ENCODE results near the gene ZNF652.

- PRO-cap: bidirectional peak, plus-strand start at chr17:48527051, minus-strand start at chr17:48526993
- RAMPAGE, long total RNA: no peak
These were observed 3.9 kb downstream of the HOXB1 start for GRCh38 chr17:48526866-48527289.

- PRO-cap: no peak
- RAMPAGE, long total RNA: no peak
These were observed 8.1 kb upstream of the HOXB2 start for GRCh38 chr17:48552823-48553554.

DNA sequence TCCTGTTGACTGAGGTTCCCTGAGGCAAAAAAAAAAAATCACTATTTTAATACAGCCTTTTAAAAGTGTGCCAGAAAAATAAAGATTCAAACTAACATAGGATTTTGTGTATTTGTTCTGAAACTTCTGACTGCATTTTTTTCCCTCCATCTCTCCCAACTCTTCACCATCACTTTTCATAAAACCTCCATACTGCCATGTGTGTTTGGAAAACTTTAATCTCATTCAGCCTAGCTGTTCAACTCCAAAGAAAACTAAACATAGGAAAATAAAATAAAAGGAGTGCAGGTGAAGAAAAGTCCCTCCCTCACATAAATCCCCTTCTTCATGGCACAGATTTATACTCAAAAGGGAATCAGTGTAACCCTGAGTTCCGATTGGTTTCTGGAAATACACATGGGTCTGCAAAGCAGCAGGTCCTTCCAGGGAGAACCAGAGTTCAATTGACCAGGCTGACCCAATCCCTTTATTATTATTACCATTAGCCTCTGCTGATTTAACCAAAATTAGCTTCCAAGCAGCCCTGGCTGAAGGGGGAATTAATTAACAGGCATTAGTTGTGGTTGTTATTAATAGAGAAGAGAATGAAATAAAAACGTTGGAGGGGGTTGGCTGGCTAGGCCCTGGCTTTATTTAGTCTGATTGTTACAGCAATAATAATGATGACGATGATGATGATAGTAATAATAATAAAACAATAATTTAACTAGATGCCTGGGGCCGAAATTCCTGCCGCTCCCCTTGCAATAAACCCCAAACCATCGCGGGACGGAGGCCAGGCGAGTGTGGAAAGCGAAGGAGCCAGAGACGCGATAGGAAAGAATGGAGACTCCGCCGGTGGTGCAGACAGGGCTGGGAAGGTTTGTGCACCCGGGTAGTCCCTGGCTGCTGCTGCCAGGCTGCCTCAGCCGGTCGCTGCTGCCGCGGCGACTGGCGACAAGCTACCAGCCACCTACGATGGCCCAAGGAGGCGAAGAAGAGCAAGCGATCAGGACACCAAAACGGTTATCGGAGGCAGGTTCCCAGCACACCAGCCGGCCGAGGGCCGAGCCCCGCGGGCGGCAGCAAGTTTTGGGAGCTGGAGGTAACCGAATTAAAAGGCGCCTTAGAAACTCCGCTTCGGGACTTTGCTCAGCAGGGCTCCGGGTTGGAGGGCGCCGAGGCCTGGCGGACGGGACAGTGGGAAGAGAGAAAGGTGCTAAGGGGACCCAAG, 9.2 kb upstream of the HOXB2 start:
- PRO-cap: no peak
- RAMPAGE, long total RNA: no peak

DNA sequence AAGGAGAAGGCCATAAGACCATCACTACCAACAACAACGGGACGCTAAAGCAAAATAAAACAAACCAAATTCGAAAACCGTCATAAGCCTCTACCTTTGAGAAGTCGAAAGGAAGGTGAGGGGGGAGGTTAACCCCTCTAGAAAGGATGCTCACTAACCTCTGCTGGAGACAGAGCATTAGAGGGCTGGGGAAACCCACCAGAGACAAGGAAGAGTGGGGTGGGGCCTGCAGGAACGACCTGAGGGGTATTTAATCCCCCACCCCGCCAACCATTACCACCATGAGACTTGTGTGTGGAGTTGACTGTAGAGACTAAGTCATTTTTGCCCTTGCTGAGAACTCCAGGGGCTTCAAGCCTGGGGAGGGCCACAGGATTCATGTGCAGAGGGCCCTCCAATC, 3.3 kb downstream of the HOXB3 start:
- PRO-cap: no peak
- RAMPAGE, long total RNA: no peak

DNA sequence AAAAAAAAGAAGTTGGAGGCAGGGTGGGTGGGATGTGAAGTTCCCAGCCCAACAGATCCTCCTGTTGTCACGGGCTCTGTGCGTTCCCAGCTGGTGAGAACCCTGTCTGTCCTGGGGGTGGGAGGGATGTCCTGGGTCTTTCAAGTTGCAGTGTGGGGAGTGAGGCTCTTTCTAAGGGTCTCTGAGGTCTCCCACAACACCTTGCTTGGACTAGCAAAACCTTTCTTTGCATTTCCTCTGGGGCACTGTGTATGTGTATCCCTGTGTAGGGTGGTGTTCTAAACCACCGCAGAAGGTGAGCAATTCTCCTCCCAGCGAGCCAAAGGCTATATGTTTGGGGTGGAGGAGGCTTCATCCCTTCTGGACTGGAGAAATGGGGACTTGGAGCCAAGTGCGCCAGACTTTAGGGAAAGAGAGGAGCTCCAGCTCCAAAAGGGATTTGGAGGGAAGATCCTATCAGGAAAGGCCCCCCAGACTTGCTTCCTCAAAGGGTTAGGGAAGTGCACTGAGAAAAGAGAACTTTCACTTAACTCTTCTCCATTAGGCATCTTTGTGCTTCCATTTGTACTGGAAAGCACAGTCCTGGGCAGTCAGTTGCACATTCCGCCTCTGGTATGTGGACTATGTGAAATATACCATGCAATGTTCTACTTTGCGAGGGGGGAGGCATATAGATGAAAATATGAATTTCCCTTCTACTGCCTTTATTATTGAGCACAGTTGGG, 18.8 kb upstream of the HOXB9 start:
- PRO-cap: no peak
- RAMPAGE, long total RNA: no peak

DNA sequence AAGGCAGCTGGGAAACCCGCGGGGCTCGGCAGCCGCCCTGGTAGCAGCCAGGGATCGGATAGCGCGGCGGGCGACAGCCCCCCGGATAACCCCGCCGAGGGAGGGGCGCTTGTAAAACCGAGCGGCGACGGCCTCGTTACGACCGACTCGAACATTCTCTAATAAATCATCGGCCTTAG, 3.0 kb downstream of the PRAC1 start:
- PRO-cap: no peak
- RAMPAGE, long total RNA: no peak

DNA sequence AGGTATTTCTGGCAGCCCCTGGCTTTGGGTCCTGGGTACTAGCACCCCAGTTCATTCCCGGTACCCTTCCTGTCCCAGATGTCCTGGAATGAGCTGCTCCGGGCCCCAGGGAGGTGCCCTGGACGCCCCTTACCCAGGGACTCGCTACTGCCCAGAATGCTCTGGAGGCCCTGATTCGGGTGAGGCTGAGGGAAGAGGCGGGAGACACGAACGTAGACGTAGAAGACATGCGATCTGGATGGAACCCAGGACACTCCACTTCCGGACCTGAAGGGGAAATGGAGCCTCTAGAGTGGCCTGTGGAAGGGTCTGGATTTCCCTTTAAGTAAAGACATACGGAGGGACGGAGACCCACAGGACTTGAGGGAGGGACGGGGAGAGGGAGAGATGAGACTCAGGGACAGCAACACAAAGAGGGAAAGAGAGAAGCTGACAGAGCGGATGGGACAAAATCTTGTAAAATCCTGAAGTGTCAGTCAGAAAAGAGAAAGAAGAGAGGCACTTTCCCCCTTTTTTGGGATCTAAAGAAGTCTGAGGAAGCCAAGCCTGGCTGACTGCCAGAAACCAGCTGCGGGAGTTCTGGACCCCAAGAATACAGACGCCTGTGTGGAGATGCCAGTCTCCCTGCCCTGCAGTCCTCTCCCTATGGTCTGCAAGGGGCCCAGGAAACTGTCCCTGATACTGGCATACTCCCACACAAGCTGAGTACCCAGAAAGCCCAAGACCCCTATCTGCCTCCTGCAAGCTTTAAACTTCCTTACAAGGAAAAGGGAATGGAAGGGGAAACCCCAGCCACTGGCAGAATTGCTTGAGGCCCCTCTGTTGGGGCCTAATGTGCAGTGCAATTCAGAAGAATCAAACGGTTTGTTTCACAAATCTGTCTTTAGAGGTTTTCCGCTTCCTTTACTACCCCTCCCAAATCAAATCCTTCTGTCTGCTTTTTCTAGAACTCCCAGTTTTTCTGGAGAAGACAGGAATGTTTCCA, 1.1 kb upstream of the HOXB13 start:
- PRO-cap: no peak
- RAMPAGE, long total RNA: no peak

DNA sequence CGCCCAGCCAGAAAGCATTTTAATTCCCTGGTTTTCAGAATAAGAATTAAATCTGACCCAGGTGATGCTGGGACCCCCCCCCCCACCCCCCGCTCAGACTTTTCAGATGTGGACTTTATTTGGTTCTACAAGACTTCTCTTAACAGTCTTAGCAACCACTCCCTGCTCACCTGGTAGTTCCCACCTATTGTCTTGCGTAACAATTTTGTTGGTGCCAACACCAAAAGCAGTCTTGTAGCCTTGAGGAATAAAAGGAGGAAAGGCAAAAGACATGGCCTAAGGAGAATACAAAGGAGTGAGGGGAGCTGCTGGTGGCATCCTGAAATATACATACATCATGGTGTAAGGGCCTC, 5.1 kb downstream of the TTLL6 start:
- PRO-cap: no peak
- RAMPAGE, long total RNA: no peak

GRCh38 chr17:48851346-48851844, 20.6 kb downstream of the CALCOCO2 start:
- PRO-cap: no peak
- RAMPAGE, long total RNA: no peak

GRCh38 chr17:48966842-48967142, 1.6 kb downstream of the GIP start:
- PRO-cap: no peak
- RAMPAGE, long total RNA: no peak

DNA sequence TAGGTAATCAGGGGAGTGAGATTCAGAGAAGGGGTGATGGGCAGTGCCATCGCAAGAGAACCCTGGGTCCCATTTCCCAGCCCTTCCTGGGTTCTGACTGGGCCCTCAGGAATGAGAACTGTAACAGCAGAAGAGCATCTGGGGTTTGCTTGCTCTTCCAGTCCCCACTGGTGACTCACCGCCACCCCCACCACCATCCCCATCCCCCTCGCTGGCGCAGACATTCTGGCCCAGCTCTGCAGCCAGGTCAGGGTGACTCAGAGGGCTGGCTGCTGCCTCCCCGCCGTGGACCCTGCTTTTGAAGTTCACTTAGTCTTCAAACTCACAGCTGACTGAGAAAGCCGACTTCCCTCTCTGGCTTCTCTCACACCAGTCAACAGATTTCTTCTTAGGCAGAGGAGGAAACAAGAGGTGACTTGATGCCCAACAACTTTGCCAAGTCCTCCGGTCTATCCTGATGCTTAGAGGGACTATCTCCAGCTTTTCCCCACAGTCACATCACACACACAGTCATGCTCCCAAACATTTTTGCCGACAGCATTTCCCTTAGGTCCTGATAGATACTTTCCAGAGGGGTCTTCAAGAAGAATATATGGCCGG, 4.0 kb upstream of the GIP start:
- PRO-cap: bidirectional peak, plus-strand start at position 223 of the sequence, minus-strand start at position 125 of the sequence
- RAMPAGE, long total RNA: no peak

DNA sequence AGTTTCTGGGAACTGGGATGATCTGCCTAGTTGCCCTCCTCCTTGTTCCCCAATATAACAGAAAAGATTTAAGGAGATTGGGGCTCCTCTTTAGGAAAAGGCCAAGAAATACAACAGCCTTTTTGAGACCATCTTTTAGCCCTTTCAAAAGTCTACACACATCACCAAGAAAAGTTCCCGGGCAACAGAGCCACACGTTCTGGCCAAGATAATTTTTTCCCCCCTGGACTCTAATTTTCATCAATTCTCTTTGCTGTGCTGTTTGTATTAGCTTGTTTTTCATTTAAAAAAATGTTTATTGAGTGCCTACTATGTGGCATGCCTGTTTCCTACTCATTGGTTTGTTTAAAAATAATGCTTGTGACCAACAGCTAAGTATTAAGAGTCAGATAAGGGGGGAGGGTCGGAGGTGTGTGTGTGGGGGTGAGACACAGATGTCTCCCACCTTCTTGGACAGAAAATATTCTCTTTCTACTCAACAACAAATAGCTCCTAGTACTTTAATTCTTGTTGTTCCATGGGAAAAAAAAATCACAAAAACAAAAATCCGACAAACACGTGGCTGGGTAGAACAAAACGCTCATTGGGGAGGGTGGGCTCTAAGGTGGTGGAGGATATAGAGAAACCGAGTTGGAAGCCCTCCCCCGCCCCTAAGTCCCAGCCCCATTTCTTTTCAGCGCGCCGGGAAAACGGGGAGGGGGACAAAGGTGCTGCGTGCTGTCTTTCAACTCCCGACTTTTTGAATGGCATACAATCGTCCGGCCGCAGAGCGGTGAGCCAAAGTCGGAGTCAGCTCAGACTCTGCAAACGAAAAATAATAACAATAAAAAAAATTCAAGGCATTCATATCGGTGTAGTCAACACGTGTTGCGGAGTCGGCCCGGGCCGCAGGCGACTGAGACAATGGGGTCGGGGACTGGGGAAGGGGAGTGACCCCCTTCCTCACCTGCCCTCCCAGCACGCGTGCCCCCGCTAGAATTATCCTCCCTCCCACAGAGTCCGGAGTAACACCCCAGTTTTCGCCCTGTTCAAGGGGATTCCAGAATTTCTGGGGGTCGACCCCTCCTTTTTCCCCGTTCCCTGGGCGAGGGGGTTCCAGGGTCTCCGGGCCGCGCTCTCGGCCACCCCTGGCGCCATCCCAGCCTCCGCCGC, 2.0 kb upstream of the IGF2BP1 start:
- PRO-cap: bidirectional peak, plus-strand start at position 157 of the sequence, minus-strand start at position 229 of the sequence; bidirectional peak, plus-strand start at position 388 of the sequence, minus-strand start at position 347 of the sequence; bidirectional peak, plus-strand start at position 749 of the sequence, minus-strand start at position 745 of the sequence; bidirectional peak, plus-strand start at position 903 of the sequence, minus-strand start outside the sequence
- RAMPAGE, long total RNA: no peak

DNA sequence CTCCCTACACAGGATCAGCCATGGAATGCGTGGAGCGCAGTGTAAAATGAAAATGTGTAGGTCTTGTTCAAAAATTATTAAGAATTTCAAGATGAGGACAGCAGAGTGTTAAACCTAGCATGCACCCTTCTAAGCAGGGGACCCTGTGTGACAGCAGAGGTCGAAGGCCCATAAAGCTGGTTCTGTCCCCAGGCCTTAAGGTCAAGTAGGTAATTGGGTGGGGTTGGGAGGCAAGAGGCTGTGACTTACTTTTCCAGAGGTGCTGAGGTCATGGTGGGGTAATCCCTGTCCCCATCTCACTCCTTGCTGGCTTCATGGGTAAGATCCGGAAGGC, 9.2 kb downstream of the GNGT2 start:
- PRO-cap: no peak
- RAMPAGE, long total RNA: no peak

- PRO-cap: no peak
- RAMPAGE, long total RNA: no peak
These were observed 8.7 kb downstream of the GNGT2 start for GRCh38 chr17:49201586-49202064.

DNA sequence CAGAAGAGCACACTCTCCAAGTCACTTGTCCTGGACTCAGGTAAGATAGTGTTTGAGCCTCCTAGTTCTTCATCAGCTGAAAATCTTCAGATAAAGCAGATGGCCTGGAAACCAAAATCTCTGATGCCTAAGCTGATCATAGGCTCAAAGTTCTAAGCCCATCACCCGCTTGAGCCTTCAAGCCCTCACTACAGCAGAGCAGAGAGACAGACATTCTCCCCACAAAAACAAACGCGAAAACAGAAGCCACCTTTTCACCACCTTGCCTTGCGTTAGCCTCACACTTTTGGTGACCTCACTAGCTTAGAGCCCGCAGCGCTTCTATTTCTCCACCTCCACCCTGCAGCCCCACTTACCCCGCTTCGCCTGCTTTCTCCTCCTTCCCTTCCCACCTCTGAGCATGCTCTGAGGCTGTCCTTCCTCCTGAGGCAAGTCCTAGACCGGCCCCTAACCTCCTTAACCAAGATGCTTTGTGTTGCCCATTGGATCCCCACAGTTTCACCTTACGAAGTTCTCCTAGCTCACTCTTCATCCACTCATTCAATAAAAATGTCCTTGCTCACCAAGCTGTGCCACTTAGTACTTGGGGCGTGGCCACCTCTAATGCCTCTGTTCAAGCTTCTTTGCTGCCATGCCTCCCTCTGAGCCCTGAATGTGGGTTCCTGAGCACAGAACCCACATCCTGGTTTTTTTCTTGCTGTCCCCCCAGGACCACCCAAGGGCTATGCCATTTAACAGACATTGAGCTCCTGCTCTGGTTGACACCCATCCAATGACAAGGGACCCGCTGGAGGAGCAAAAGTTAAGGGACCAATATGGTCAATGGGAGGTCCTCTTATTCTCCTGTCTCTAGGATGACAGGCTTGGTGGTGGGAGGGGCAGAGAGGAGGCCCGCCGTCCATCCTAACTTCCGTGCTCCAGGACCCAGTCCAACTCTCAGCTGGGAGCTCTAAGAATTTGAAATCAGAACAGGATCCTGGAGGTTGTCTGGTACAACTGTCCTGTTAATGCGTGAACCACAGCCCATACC, 1.2 kb downstream of the GNGT2 start:
- PRO-cap: no peak
- RAMPAGE, long total RNA: no peak

- PRO-cap: no peak
- RAMPAGE, long total RNA: no peak
These were observed 8.2 kb downstream of the PHOSPHO1 start for GRCh38 chr17:49222177-49223064.

GRCh38 chr17:49231821-49232032, 1.1 kb upstream of the PHOSPHO1 start:
- PRO-cap: no peak
- RAMPAGE, long total RNA: no peak

- PRO-cap: bidirectional peak, plus-strand start at chr17:49362066, minus-strand start at chr17:49362031; bidirectional peak, plus-strand start at chr17:49362219, minus-strand start at chr17:49362316; bidirectional peak, plus-strand start at chr17:49362587, minus-strand start at chr17:49362436
- RAMPAGE, long total RNA: no peak
These were observed at the start of gene ZNF652 for GRCh38 chr17:49361883-49362875. Gene ZNF652 (minus strand): TSS chr17:49362250.

GRCh38 chr17:49438985-49439490, 24.4 kb upstream of the PHB1 start:
- PRO-cap: no peak
- RAMPAGE, long total RNA: no peak

DNA sequence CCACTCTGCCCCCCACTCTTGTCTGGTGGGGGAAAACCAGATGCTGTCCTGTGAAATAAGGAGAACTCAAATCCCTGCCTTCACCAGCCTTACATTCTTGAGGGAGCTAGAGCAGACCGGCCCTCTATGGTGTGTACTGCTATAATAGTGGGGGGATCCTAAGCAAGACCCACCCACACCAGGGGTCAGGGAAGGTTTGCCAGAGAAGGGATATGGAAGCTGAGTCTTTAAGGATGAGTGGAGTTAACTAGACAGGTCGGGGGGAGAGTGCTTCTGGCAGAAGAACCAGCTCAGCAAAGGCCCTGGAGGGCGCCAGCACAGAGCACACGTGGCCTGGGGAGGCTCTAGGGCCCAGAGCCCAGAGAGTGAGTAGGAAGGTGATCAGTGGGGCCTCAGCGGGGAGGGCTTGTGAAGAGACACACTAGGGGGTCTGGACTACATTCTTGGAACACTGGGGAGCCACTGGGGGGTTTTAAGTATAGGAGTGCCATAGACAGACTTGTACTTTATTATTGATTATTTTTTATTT, 21.1 kb downstream of the NGFR start:
- PRO-cap: no peak
- RAMPAGE, long total RNA: no peak

Measured in GM23338 (cell line).